ENCODE data around the gene FOXD3.

DNA sequence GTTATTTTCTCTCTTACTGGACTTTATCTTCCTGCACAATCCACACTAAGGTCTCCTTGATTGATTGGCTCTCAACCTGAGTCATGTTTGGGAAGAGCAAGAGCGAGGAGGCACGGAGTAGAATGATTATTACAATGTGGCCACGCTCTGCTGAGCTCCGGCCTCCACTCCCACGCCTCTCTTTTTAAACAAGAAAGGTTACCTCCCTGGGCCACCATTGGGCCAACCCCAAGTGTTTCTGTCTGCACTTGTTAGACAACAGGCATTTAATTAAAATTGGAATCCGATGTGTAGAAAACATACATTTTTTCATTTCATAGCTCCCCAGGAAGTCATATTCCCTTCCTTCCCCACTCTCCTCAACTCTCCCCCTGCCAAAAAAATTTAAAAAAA, 278.2 kb downstream of the TM2D1 start:
- RRBS = no CpG with 5 or more reads among the region's 6 CpGs

- RRBS = no CpG with 5 or more reads among the region's 7 CpGs
These were observed 11.4 kb upstream of the L1TD1 start for GRCh38 chr1:62183191-62183766.

DNA sequence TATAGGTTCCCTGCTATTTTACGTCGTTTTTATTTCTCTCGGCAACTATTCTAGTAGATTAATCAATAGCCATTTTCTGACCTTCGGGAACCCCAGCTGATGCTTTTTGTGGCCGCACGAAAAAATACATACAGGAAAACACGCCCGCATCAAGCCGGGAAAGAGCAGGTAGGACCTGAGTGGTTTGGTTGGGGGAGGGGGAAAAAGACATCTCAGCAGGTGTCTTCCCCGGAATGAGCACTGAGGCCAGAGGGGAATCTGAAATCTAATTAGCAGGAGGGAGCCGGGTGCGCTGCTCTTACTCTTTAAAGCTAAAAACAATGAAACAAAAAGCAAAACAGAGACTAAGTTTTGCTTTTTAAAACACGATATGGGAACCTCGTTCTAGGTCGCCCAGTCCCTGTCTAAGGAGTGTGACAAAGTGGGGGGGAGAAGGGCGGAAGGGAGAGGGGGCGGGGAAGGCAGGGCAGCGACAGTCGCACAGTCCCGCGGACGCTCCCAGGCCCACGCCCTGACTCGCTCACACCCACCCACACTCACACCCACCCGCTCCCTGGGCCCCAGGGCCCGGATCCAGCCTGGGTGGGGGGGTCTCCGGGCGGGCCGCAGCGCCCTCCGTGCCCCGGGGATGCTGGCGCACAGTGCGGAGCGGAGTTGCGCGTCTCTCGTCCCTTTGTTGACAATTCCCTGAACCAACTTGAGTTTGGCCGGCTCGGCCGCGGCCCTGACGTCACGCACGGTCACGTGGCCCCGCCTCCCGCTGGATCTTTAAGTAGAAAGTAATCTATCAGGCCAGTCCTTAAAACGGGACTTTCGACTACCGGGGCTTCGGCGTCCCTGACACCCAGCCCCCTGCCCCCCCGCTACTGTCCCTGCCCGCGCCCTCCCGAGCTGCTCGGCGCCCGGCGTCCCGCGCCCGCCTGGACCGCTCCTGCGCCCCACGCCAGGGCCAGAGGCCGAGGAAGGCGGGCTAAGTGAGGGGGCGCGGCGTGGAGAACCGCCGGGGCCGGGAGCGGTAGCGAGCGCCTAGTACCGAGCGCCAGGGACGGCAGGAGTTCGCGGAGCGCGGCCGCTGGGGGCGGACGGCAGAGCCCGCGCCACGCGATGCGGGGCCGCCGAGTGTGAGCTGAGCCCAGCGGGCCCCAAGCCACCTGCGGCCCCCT, at the start of gene FOXD3:
TSS of gene FOXD3 (plus strand) at position 798 of the 1,163 bp plus-strand sequence.
- RRBS = 50% methylated on average over 29 of the region's 97 CpGs

GRCh38 chr1:63487664-63488135, 35.3 kb downstream of the ITGB3BP start:
- RRBS = no CpG with 5 or more reads among the region's 7 CpGs

GRCh38 chr1:63897600-63898640, 124.1 kb downstream of the ROR1 start:
- RRBS = no CpG with 5 or more reads among the region's 5 CpGs

GRCh38 chr1:64245406-64245900, 42.0 kb downstream of the UBE2U start:
- RRBS = no CpG with 5 or more reads among the region's 9 CpGs

DNA sequence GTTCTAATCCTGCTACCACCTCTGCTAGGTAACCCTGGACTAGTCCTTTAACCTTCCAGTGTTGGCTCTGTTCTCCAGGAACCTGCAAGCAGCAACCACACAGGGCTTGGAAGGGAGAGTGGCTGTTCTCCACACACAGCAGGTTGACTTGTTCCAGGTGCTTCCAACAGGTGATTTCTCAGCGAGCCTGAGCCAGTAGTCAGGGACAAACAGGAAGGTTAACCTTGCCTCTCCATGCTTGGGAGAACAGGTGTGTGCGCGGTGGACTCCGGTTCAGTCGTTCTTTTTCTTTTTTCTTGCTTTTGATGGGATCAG, 838 bp upstream of the CACHD1 start:
- RRBS = no CpG with 5 or more reads among the region's 5 CpGs

GRCh38 chr1:64826947-64827394, 82.1 kb downstream of the RAVER2 start:
- RRBS = no CpG with 5 or more reads among the region's 7 CpGs

- RRBS = no CpG with 5 or more reads among the region's 15 CpGs
These were observed 104.2 kb downstream of the RAVER2 start for GRCh38 chr1:64848870-64849624.

DNA sequence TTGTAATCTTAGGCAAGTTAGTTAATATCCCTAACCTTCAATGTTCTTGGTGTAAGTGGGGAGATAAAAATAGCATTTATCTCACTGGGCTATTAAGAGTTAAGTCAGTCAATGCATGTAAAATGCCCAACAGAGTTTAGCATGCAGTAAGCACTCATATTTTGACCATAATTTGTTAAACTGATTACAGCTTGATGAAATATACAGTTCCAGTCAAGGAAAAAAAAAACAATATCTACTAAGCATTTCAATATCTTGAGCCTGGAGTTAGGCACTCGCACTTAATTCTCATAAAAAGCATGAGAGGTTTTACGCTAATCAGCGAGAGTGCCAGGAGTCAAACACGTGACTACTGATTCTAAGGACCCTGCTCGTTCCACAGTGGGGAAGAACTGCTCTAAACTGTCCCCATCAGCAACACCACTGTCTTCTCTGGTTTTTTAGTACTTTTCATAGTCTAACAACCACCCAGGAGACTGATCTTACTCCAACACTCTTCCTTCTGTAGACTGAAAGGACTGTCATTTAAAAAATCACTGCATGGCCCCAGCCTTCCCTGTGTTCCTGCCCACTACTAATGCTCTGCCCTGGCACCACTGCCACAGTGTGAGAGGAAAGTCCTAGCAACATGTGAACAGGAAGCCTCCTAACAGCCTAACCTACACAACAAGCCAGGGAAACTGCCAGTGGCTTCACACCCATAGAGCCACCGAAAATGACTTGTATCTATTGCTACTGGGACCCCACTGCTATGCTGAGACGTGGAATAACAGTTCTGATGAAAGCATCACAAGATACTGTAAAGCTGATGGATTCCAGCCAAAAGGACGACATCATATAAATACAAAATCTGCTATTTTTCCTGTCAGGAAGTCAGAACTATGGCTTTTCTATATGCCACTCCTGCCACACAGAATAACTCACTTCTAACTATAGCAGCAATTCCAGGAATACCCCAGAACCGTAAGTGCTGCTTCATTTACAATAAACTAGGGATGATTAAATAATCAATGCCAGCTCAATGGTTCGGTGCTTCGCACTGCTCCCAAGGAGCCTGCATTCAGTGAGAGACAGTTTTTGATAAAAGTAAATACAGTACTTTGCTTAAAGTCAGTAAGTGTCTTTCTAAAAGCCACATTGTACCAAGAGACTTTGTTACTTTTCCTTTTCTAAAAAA, 75.0 kb downstream of the JAK1 start:
- RRBS = no CpG with 5 or more reads among the region's 11 CpGs

- RRBS = no CpG with 5 or more reads among the region's 5 CpGs
These were observed 68.3 kb downstream of the JAK1 start for GRCh38 chr1:64897929-64898525.

DNA sequence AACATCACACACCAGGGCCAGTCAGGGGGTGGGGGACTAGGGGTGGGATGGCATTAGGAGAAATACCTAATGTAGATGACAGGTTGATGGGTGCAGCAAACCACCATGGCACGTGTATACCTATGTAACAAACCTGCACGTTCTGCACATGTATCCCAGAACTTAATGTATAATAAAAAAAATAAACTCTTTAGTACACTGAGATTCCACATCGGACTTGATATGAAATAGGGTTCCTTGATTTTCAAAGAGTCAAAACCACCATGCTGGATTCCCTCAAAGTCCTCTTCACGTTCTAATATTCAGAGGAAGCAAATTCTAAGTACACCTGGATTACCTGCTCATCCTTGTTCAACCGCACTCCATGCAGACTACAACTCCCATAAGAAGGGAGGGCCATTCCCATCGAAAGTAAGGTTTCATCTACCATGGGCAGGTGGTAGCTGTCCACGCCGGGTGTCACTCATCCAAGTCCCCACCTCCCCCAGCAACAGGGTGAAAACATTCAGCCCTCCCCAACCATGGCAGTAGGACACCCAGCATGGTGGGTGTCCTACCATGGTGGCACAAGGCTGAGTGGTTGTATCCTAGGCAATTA, 35.3 kb downstream of the JAK1 start:
- RRBS = no CpG with 5 or more reads among the region's 8 CpGs

DNA sequence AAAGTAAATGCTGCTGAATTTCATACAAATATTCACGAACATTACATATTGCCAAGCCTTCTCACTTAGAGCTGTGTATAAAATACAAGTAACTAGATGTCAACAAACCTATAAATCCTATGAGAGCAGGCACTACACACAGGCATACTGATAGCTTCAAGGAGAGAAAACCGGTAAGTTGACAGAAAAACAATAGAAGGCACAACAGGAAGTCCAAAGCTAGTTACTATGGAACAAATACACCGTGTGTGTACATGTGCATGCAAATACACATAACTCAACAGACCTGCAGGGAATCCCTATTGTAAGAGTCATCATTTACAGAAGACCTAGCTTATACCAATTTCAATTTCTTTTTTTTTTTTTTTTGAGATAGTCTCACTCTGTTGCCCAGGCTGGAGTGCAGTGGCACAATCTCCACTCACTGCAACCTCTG, 26.4 kb downstream of the JAK1 start:
- RRBS = no CpG with 5 or more reads among the region's 3 CpGs

DNA sequence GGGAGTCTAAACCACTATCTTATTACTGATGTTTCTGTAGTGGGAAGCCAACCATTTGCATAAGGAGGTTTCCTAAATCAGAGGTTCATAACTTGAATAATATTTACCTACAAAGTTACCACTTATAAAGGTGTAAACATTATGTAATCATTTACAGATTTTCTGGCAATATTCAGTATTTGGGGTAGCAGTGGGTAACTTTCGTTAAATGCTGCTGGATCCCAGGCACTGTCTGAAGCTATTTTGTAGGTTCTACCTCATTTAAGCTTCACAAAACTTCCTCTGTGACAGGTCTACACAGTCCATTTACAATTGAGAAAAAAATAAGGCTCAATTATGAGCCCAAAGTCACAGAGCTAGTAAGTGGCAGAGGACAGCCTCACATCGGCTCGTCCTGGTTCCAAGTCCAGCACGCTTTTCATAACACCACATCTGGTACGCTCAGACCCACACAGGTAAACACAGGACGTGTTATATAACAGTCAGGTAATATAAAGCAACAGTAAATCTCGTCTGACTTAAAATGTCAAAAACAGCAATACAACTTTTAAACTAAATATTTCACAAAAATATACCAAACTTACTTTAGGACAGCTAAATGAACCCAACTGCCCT, 13.2 kb downstream of the JAK1 start:
- RRBS = no CpG with 5 or more reads among the region's 7 CpGs

GRCh38 chr1:64967379-64967761, 1.0 kb upstream of the JAK1 start:
- RRBS = no CpG with 5 or more reads among the region's 6 CpGs

DNA sequence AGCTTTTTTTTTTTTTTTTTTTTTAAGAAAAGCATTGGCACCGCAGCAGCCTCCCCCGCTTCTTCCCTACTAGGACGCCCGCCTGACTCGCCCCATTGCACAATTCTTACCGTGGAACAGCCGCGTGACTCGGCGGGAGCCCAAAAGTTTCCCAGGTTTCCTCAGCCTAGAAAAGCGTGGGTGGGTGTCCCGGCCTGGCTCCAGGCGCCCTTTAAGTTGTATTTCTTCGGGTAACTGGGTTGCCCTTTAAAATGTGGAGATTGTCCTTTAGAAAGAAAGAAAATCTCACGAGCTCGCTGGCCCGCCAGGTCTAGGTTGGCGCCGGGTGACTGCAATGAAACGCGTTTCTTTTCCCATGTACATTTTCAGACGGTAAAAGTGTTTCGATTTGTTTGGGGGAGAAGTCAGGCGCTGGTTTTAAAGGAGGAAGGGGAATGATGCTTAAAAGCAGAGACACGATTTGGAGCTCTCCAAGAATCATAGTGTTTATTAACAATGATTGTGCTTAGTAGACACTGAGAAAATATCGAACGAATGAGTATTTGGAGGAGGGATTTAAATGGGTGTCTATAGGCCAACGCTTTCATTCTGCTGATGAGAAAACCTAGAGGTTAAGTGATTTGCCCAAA, 36.8 kb upstream of the JAK1 start:
- RRBS = no CpG with 5 or more reads among the region's 28 CpGs

DNA sequence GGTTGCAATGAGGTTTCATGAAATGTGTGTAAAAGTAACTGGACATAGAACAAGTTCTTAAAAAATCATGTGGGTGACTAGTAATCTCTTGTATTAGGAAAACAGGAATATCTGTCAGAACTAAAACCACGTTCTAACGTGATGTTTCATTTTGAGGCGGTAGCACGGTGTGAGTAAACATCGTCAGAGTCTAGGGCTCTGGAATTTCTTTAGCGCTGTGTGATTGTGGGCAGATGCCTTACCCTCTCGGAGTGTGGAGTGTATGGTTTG, 55.4 kb upstream of the DNAJC6 start:
- RRBS = no CpG with 5 or more reads among the region's 7 CpGs

DNA sequence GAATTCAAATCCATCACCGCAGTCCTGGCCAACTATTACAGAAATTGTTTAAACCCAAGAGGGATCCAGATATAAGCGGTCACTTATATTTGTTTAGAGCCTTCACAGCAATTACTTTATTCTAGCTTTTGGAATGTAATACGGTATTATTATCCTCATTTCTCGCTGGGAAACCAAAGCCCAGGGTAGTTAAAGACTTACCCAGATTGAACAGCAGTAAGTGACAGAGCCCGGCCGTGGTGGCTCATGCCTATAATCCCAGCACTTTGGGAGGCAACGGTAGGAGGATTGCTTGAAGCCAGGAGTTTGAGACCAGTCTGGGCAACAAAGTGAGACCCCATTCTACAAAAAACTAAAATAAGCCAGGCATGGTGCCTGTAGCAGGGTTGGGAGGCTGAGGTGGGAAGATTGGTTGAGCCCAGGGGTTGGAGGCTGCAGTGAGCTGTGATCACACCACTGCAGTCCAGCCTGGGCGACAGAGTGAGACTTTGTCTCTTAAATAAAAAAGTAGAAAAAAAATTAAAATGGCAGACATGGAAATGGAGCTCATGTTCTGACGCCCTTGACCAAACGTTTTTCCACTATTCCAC, 6.7 kb downstream of the LEPR start:
- RRBS = no CpG with 5 or more reads among the region's 10 CpGs

- RRBS = no CpG with 5 or more reads among the region's 4 CpGs
These were observed 55.8 kb downstream of the LEPR start for GRCh38 chr1:65476011-65476852.

- RRBS = no CpG with 5 or more reads among the region's 4 CpGs
These were observed 1.3 kb upstream of the PDE4B start for GRCh38 chr1:65791336-65791815.

Data from NB4 (cell line).